Subcutaneous adipose tissue (tissue), 3 donors: ENCODE data around the genes ACOX3, GPR78, USP17L27, USP17L30 and DRD5.

GRCh38 chr4:8163823-8164615 is 5.4 kb upstream of the ABLIM2 start:
- PRO-cap = no peak
- RAMPAGE, long total RNA, 3 experiments = no peak in any of the 3 experiments

DNA sequence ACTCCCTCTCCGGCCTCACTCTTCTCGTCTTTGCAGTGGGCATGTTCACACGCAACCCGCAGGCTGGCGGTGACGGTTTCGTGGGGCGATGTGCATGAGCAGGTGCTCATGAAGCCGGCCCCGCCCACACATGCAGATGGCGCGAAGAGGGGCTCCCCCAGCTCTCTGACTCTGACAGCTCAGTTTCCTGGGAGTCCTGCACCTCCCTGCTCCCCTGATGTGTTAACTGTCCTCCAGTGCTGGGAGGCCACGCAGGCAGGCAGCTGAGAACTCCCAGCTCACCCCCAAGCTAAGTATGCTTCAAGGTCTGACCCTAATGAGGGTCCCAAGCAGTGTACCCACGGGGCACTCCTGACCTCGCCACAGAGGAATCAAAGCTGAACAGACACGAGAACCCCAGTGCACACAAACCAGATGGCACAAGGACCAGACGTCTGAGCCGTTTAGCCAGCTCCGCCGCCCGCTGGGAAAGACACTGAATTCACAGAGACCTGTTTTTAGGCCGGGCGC is 13.8 kb upstream of the ABLIM2 start:
- PRO-cap = no peak
- RAMPAGE, long total RNA, 3 experiments = no peak in any of the 3 experiments

GRCh38 chr4:8182916-8183533 is 16.1 kb upstream of the SH3TC1 start:
- PRO-cap = no peak
- RAMPAGE, long total RNA, 3 experiments = no peak in any of the 3 experiments

- PRO-cap = no peak
- RAMPAGE, long total RNA, 3 experiments = no peak in any of the 3 experiments
Observed at GRCh38 chr4:8201085-8202148, 2.3 kb downstream of the SH3TC1 start.

- PRO-cap = bidirectional peak, plus-strand start at chr4:8275084, minus-strand start at chr4:8274978
- RAMPAGE, long total RNA, 3 experiments = no peak in any of the 3 experiments
Observed at GRCh38 chr4:8274643-8275347, 5.2 kb downstream of the HTRA3 start.

- PRO-cap = no peak
- RAMPAGE, long total RNA, 3 experiments = no peak in any of the 3 experiments
Observed at GRCh38 chr4:8340673-8341408, 71.3 kb downstream of the HTRA3 start.

DNA sequence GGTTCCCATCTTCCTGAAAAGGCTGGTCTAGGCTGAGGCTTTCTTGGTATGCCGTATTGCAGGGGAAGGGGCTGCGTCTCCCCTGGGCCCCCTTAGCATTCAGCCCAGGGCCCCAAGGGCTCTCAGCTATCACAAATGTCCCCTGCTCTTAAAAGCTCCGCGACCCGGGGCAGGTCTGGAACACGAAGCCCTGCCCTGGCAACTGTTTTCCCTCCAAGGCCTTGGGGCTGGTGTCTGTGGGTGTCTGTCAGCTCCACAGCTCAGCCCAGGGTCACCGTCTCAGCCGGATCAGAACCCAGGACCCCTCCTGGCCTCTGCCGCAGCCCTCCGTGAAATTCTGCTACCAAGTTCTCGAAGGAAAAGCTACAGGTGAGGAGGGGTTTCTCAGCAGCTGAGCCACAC is 61.3 kb downstream of the ACOX3 start:
- PRO-cap = no peak
- RAMPAGE, long total RNA, 3 experiments = no peak in any of the 3 experiments

DNA sequence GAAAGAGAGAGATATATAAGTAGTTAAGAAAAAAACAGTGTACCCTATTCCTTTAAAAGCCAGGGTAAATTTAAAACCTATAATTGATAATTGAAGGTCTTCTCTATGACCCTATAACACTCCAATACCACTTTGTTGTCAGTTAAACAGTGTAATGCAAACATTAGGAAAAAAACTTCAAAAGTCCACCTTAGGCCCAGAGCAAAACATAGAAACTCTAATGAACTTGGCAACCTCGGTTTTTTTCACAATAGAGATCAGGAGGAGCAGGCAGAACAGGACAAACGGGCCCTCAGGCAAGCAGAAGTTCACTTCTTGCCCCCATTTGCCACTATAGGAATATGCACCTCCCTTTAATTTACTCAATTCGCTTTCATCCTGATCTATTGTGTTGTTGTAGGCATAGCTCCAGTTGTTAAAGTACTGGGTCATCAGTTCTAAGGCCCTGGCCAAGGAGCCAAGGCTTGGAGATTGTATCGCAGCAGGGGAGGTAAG is 18.2 kb downstream of the ACOX3 start:
- PRO-cap = no peak
- RAMPAGE, long total RNA, 3 experiments = no peak in any of the 3 experiments

DNA sequence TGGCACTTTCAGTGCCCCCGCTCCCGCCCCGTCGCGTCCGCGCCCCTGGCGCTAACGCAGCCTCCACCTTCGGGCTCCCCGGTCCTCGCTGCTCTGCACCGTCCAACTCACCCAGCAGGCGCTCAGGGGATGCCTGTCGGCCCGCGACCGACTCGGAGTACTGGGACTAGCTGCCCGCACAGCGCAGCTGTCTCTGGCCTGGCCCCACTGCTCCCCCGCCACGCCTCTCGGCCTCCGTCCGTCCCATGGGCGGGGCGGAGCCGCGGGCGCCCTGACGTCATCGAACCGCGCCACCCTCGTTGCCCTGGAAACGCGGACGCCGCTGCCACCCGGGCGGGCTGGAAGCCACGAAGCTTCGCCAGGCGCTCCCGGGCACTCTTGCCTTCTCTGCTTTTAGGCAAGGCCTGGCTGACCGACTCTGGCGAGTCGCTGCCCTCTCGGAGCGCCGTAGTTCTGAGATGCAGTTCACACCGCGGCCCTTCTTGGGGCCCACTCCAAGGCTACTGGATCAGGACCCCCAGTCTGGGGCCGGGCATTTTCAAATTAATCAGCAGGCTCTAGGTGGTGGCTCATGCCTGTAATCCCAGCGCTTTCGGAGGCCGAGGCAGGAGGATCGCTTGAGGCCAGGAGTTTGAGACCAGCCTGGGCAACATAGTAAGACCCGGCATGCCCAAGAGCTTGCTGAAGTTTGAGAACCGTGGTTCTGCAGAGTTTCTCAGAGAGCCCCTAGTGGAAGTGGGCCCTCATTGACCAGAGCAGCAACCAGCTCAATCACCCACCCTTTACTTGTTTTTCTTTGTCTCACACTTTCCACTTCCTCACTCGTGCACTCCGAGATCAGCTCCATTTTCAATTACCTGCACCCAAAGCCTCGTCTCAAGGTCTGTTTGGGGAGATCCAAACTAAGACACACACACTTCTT is 12.0 kb downstream of the ACOX3 start:
- PRO-cap = unidirectional peak, minus-strand start at position 209 of the sequence
- RAMPAGE, long total RNA, 3 experiments = start-site peak on the minus strand in 3 of 3 experiments, centred at positions 199 to 216 of the sequence, 41 to 52 reads per replicate

DNA sequence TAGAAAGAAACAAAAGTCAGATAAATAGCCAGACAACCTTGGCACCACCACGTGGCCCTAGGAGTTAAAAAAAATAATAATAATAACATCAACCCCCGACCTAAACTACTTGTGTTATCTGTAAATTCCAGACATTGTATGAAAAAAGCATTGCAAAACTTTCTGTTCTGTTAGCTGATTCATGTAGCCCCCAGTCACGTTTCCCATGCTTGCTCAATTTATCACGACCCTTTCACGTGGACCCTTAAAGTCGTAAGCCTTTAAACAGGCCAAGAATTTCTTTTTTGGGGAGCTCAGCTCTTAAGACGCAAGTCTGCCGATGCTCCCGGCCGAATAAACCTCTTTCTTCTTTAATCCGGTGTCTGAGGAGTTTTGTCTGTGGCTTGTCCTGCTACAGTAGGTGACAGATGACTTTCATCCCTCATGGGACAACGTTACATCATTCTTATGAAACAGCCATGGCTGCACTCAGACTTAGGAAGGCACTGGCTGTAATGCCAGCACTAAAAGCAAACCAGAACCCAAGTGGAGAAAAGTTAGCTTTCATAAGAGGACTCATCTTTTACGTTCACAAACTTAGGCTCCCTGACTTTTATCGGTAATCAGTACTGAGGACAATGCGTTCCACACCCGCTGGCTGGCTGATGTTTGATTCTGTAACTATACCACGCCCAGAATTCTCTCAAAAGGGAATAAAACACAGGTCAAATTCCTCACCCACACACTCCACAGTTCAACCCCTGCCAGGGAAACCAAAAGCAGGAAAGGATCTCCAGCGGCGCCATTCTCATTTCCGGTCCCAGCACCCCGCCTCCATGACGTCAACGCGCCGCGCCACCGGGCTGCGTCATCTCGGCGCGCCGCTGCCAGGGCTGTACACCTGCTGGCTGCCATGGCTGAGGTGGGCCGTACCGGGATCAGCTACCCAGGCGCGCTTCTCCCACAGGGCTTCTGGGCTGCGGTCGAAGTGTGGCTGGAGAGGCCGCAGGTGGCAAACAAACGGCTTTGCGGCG is at the start of gene ACOX3:
Gene ACOX3, minus strand, starts transcription at position 793 of the 1,013 bp plus-strand sequence.
- PRO-cap = bidirectional peak, plus-strand start at position 850 of the sequence, minus-strand start at position 793 of the sequence
- RAMPAGE, long total RNA, 3 experiments = start-site peak on the minus strand in 2 of 3 experiments, centred at positions 803 to 810 of the sequence, 38 to 70 reads per replicate

DNA sequence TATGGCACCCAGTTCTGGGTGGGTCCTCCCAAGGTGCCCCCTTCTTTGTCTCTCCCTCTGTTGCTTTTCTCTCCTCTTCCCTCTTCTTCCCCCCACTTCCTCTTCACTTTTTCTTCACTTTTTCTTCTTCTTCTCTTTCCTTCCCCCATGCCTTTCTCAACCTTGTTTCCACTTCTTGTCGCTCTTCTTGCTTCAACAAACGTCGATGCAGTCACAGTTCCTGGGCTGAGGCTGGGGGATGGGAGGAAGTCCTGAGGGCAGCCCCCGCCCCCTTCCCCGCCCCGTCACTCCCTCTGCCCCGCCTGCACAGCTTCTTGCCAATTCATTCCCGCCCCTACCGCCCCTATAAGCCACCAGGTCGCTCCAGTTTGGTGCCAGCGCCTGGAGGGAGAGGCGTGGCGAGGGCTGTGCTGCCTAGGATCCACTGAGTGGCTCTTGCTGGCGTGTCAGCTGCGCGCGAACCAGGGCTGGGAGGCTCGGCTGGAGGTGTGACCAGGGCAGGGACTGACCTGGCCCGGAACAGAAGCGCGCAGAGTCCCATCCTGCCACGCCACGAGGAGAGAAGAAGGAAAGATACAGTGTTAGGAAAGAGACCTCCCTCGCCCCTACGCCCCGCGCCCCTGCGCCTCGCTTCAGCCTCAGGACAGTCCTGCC is at the start of gene GPR78:
Gene GPR78, plus strand, starts transcription at position 348 of the 654 bp plus-strand sequence.
- PRO-cap = no peak
- RAMPAGE, long total RNA, 3 experiments = no peak in any of the 3 experiments

GRCh38 chr4:8642007-8642483 is 49.5 kb downstream of the CPZ start:
- PRO-cap = no peak
- RAMPAGE, long total RNA, 3 experiments = no peak in any of the 3 experiments

- PRO-cap = no peak
- RAMPAGE, long total RNA, 3 experiments = no peak in any of the 3 experiments
Observed at GRCh38 chr4:8860625-8861845, 10.6 kb downstream of the HMX1 start.

GRCh38 chr4:9000595-9000883 is 128.9 kb upstream of the HMX1 start:
- PRO-cap = no peak
- RAMPAGE, long total RNA, 3 experiments = no peak in any of the 3 experiments

DNA sequence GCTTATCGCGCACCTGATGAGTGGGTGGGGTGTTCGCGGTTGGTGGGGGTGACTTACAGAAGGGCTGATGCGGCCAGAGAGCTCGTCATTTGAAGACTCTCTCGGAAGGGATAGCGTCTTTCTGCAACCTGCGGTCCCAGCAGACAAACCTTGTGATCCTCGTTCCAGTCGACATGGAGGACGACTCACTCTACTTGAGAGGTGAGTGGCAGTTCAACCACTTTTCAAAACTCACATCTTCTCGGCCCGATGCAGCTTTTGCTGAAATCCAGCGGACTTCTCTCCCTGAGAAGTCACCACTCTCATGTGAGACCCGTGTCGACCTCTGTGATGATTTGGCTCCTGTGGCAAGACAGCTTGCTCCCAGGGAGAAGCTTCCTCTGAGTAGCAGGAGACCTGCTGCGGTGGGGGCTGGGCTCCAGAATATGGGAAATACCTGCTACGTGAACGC is at the start of gene USP17L27:
Gene USP17L27, plus strand, starts transcription at position 174 of the 451 bp plus-strand sequence.
- PRO-cap = no peak
- RAMPAGE, long total RNA, 3 experiments = no peak in any of the 3 experiments

DNA sequence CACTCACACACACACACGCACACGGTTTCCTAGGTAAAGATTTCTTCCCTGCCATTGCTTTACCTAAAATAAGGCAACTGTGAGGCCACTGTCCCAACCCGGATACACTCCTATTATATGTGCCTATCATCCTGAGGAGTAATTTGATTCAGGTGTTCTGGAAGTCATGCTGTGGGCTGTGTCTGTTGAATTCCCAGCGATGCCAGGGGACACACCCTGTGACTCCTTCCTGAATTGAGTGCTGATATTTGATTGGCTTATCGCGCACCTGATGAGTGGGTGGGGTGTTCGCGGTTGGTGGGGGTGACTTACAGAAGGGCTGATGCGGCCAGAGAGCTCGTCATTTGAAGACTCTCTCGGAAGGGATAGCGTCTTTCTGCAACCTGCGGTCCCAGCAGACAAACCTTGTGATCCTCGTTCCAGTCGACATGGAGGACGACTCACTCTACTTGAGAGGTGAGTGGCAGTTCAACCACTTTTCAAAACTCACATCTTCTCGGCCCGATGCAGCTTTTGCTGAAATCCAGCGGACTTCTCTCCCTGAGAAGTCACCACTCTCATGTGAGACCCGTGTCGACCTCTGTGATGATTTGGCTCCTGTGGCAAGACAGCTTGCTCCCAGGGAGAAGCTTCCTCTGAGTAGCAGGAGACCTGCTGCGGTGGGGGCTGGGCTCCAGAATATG is at the start of gene USP17L30:
Gene USP17L30, plus strand, starts transcription at position 429 of the 683 bp plus-strand sequence.
- PRO-cap = no peak
- RAMPAGE, long total RNA, 3 experiments = no peak in any of the 3 experiments

- PRO-cap = no peak
- RAMPAGE, long total RNA, 3 experiments = no peak in any of the 3 experiments
Observed at GRCh38 chr4:9602127-9602390, 157.8 kb downstream of the DEFB131A start.

DNA sequence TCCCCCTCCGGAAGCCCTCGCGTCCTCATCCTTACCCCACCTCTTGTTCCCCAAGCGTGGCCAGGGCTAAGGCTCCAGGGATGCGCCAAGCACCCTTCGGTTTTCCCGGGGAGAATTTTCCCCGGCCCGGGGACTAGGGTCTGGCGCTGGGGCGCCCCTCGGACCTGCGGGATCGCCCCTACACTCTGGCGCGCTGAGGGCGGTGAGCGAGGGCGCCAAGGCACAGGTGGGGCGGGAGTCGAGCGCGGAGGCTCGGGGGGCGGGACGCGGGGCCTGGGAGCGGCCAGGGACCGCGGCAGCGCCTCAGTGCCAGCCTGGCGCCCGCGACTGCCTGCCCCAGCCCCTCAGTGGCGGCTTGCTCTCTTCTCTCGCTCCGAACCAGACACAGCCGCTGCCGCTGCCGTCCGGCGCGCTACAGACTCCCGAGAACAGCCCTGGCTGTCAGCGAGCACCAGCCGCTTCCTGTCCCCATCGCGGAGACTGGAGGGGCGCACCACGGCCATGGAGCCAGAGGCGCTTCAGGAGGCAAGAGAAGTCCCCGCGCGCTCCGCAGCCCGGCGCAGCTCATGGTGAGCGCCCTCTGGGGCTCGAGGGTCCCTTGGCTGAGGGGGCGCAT is at the start of gene DRD5:
Gene DRD5, plus strand, starts transcription at position 306 of the 616 bp plus-strand sequence.
- PRO-cap = no peak
- RAMPAGE, long total RNA, 3 experiments = no peak in any of the 3 experiments

GRCh38 chr4:10020615-10021326 is 526 bp downstream of the SLC2A9 start:
- PRO-cap = no peak
- RAMPAGE, long total RNA, 3 experiments = no peak in any of the 3 experiments

DNA sequence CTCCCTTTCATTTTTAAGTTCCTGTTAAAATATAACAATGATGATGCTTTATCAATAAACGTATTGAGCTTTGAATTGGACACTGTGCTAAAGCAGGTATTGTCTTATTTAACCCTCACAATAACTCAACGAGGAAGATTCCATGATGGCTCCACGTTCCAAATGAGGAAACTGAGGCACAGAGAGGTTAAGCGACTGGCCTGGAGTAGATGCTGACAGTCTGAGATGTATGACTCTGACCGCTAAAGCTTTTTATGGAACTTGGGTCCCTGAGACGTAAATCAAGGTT is 36.0 kb upstream of the SLC2A9 start:
- PRO-cap = no peak
- RAMPAGE, long total RNA, 3 experiments = no peak in any of the 3 experiments